M059J (cell line): ENCODE results near the genes CSNK1D and OGFOD3.

- RAMPAGE, long total RNA: no peak
These were observed 1.6 kb downstream of the ARHGDIA start for GRCh38 chr17:81869170-81870318.

DNA sequence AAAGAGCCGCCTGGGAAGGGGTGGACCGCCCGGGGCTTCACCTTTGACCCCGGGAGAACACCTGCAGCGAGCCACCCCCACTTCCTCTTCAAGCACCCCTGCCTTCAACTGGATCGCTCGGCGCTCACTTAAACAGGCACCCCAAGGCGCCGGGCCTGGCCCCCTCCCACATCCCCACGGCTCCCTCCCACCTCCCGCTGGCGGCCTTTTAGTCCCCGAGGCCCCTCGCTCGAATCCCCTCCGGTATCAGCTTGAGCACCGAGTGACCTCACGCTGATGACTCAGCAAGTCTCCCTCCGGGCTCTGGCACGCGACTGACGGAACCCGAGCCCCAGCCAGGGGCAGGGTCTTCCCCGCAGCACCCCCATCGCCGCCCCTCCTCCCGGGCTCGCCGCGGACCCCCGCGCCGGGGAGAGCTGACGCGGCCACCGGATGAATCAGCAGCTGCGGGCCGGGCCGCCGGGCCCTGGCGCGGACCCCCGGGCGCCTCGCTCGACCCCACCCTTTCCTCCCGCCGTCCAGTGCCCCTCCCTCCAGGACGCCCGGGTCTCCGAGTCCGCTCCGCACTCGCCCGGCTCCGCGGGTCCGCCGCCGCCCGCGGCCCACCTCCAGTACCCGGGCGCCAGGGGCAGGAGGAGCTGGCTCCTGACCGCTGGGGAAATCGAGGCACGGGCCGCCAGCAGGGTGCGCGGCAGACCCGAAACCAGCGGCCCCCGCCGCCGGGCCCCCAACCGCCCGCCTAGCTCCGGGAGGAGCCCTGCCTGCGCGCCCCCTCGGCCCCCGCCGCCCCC, 650 bp downstream of the MAFG start:
- RAMPAGE, long total RNA: no peak

GRCh38 chr17:81996191-81997006, 19.0 kb downstream of the ASPSCR1 start:
- RAMPAGE, long total RNA: no peak

DNA sequence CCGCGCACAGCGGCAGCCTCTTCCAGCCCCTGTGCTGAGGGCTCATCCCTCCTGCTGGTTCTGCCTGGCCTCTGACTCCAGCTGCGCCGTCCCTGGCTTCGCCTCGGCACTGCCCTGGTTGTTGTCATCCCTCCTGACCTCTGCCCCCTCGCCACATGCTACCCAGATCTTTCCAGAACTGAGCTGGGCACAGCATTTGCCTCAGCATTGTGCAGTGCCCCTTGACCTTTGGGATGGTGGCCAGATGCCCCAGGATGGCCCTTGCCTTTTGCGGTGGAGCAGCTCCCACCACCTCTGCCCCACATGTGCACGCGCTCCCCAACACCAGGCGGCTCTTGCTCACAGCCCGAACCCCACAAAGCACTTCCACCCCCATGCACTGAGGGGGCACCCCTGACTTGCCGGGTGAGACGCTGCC, 3.0 kb downstream of the LRRC45 start:
- RAMPAGE, long total RNA: no peak

DNA sequence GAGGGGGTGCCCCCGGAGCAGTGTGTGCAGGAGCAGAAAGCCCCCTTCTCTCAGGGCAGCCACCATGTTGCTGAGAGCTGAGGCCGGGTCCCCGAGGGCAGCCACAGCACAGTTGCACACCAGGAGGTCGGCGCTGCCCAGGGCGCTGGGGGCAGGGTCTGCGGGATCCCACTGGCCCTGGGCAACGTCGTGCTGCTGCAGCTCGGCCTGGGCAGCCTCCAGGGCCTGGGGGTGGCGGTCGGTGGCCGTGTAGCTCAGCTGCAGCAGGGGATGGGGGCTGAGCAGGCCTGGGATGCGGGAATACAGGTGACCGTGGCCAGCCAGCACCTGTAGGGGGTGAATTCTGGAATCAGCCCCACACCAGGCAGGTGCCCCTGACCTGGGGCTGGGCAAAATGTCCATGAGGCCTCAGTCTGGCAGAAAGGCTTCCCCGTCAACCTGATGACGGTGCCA, 12.5 kb downstream of the FASN start:
- RAMPAGE, long total RNA: no peak

DNA sequence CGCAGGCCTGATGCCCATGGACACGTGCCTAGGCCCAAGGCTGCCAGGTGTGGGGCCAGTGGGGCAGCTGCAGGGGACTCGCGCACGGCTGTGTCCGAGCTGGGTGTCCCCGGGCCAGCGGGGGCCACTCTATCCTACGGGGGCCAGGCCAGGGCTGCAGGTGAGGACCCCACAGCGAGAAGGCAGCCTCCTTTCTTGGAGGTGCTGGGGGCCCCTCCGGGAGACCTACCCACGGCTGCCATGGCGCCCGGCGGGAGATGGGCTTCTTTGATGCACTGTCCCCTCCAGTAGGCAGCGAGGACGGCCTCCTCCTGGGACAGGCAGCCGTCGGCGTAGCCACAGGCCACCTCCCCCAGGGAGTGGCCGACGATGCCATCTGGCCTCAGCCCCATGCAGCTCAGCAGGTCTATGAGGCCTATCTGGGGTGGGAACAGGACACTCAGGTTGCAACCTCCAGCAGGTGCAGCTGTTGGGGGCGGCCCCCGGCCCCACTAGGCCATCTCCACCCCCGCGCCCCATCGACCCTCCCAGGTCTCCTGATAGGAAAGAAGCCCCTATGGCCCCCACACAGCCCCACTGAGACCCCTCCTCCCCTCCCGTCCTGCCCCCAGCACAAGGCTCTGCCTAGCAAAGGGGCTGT, 7.8 kb downstream of the FASN start:
- RAMPAGE, long total RNA: no peak

GRCh38 chr17:82090786-82091948, 6.9 kb downstream of the FASN start:
- RAMPAGE, long total RNA: no peak

DNA sequence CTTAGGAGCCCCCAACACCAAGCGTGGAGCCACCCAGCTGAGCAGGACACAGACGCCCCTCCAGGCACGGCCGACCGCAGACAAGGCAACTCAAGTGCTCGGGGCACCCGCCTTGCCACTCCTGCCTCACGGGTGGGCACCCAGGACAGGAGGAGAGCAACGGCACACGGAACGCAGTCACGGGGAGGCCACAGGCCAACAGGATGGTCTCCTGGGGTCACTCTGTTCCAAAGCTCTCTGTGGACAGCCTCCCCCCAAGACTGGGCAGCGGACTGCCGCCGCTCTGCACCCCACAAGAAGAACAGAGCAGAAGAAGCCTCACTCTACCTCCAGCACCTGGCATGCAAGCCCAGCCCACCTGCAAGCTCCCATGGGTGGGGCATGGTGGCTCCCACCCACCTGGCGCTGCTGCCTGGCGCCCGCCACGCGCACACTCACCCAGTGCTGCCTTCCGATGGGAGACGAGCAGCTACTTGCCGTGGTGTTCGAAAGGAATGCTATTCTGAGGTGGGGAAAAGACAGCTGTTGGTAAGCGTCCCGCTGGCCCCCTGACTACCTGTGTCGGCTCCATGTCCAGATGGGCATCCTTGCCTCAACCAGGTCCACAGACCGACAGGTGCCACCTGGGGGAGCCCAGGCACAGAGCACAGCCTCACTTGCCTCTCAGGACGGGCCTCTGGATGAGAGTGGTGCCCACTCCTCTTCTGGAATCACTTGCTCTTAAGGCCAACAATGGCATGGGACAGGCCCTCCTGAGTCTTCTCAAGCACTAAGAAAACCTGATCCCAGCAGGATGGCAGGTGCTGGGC, 16.9 kb downstream of the SLC16A3 start:
- RAMPAGE, long total RNA: no peak

DNA sequence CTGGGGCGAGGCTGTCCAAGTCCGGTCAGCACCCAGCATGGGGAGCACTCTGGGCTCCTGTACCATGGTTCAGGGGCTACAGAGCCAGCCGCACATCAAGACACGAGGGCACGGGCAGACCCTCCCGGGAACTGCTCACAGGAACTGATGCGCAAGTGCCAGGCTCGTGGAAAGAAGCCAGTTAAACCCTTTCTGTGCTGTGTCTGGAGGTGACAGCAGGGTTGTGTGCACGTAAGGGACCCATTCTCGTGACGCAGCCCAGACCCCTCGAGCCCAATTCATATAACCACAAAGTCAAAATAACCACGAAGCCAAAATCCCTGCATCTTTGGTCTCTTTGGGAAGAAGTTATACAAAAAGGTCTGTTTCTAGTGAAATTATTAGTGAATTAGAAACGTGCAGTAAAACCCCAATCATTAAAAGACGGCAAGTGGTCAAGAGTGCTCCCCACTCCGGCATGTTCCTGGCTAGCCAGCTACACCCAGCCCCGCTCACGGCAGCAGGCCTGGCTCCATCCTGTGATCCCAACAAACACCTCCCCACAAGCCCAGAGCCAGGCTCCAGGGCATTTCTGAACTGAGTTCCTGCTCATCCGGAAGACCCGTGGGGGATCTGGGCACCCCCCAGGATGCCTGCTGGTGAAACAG, 18.8 kb downstream of the SLC16A3 start:
- RAMPAGE, long total RNA: no peak

DNA sequence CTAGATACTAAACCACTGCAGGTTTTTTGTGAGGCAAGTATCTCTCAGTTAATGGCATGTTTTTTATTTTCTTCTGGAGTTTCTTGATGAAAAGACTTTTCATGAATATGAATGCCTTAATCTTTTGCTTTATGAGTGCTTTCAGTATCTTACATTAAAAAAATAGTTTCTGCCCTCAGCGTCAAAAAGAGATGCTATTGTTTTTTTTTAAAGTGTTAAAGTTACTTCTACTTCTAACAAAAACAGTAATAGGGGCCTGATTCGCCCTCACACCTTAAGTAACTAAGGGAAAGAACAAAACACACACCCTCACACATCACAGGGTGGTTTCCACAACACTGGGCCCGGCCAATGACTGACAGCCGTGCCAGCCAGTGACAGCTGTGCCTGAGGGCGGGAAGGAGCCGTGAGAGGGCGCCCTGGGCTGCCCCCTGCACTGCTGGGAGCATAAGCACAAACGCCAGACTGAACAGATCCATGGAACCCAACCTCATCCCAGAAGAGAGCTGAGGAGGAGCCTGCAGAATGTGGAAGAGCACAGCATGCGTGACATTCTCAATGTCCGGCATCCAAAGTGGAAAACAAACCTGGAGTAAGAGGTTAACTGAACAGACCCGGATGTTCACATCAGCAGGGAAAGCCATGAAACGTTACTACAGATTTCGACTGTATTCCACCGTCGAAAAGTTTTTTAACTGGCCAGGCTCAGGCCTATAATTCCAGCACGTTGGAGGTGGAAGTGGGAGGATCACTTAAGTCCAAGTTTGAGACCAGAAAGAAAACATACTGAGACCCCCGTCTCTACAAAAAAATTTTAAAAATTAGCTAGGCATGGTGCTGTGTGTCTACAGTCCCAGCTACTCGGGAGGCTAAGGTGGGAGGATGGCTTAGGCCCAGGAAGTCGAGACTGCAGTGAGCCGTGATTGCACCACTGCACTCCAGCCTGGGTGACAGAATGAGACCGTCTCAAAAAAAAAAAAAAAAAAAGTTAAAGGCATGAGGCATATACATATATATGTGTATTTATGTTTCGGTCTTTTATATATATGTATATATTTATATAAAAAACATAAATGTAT, 15.9 kb downstream of the CSNK1D start:
- RAMPAGE, long total RNA: no peak

- RAMPAGE, long total RNA: no peak
These were observed 14.6 kb downstream of the CSNK1D start for GRCh38 chr17:82258456-82259701.

DNA sequence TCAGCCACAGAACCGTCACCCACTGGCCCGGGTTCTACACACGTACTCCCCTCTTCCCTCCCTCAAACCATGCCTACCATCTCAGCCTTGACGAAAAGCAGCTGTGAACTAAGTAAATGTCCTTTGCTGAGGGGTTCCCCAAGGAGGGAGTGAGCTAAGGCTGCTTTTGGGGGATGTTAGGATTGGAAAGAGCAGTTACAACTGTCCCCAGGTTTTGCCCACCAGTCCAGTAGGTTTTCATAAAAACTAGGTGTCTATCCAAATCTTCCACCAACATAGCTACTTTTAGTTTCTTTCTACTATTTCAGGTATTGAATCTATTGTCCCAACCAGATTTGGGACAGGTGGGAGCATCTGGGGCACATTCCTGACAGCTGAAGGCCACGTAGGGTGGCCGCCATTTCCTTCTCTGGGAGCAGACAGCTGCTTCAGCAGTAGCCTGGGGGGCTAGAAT, 11.6 kb downstream of the CSNK1D start:
- RAMPAGE, long total RNA: no peak

DNA sequence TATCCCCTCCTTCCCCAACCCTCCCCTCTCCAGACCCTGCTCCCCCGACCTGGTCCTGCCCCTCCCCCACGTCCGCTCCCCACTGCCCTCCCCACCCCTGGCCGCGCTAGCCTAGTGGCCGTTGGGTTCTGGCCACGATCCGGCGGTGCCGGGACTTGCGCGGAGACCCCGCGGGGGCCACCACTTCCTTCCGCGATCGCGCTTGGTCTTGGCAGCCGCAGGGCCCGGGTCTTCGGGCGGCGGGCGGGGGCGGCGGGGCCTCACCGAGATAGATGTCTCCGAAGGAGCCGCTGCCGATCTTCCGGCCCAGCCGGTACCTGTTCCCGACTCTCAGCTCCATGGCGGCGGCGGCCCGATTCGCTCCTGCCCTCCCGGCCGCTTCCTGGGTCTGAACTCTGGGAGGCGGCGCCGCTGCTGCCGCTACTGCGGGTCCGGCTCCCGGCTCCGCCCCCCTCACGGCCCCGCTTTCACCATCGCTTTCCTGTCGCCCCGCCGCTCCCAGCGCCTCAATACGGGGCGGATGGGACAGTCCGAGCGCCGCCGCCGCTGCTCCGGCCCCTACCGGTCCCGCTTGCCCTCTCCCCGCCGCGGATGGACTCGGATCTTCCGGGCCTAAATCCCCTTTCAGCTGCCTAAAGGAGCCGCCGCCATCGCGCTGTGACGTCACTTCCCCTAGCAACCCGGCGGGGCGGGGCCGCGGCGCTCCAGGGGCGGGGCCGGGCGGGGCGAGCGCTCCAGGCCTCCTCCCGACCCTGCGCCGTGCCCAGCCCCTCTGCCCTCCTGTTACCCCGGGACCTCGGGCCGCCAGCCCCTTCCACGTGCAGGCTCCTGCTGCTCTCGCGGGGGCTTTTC, at the start of gene CSNK1D:
TSS of gene CSNK1D (minus strand) at position 659 of the 852 bp plus-strand sequence.
- RAMPAGE, long total RNA: no peak

- RAMPAGE, long total RNA: no peak
These were observed 8.5 kb upstream of the CSNK1D start for GRCh38 chr17:82281932-82282468.

- RAMPAGE, long total RNA: no peak
These were observed 1.5 kb downstream of the CD7 start for GRCh38 chr17:82315742-82316395.

DNA sequence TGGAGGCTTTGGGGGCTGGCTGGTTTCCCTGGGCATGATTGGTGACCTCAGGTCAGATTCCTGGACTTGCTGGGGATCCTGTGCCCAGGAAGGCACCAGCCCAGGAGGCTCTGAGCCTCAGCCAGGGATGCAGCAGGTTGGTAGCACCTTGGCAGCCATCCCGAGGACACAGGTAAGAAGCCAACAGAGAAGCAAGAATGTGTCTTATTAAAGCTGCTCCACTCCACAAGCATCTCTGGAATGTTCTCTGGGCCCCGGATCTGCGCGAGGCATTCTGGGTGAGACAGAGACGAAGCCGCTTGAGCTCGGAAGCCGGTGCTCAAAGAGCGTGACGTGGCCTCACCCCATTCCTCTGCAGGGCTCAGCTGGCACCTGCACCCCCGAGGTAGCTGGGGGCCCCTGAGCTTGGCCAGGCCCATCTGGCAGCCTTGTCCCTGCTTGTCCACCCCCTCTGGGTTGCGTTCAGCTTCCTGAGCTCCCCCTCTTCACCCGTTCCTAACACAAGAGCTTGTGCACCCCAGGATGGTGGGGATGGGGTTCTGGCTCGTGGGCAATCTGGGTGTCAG, 3.0 kb upstream of the TEX19 start:
- RAMPAGE, long total RNA: no peak

DNA sequence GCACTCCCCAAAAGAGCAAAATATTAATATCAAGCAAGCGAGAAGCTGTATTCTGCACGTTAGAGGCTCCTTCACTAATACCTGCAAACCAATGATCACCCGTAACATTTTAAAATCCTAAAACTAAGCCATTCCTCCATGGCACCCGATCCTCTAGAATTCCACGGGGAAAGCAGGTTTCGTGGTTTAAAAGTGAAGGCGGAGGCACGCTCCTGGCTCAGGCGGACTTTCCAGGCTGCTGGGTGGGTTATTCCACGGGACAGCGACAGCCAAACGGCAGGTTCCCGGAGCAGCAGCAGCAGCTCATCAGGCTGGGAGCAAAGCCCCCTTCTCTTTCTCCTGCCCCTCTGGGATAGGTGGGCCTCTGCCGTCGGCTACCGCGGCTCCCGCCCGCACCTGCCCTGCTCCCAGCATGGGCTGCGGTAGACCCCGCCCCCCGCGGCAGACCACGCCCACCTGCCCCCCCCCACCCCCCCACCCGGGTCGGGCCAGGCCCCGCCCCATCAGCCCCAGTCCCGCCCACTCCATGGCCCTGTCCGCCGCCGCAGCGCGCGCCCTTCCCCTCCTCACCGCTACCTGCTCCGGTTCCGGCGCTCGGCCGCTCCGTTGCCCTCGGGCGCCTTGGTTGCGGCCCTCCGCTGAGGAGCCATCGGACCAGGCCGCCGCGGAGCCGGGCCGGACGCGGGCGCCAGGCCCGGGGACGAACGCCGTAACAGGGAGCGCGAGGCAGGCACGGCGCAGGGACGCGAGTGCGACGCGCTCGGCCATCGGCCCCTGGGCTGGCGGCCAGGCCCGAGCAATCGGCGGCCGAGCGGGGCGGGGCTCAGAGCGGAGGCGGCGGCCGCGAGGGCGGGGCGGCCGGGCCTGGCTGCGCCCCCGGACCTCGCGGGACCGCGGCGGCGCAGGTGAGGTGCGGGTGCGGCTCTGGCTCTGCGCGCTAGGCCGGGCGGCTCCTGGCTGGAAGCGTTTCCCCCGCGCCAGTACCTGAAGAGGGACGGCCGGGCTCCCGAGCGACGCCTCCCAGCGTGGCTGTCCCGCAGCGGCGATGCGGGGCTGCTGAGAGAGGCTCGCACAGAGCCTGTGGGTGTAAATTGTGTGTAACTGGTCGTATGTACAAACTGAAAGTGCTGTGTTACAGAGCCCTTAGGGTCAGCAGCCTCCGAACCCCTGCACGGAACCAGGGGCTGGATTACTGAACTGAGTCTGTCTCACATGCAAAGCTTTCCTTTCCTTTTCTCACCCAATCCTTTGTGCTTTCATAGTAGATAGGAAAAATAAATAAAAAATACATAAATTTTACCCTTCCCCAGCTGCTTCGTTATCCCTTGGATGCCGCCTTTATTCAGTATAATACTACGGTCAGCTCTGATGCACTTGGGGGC, at the start of gene OGFOD3:
TSS of gene OGFOD3 (minus strand) at position 751 of the 1,382 bp plus-strand sequence.
- RAMPAGE, long total RNA: no peak

DNA sequence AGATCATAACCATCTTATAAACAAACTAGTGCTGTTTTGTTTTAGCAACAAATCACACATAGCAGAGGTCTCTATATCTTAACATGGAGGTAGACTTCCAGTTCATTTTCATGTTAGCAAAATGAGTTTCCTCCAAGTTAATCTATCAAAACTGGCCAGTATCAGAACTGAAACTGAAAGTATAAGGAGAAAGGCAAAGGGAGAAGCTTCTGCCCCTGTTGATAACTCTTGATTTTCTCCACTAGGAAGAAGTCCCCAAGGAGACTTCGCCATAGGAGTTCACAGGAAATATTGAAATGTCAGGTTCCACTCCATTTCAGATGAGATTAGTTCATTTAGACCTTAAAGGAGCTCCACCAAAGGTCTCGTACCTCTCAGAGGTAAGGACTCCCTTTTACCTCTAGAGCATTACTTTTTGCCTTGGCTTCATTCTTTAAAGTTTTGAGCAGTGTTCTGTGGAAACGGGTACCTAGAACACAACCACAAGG, 1.2 kb upstream of the OGFOD3 start:
- RAMPAGE, long total RNA: no peak

DNA sequence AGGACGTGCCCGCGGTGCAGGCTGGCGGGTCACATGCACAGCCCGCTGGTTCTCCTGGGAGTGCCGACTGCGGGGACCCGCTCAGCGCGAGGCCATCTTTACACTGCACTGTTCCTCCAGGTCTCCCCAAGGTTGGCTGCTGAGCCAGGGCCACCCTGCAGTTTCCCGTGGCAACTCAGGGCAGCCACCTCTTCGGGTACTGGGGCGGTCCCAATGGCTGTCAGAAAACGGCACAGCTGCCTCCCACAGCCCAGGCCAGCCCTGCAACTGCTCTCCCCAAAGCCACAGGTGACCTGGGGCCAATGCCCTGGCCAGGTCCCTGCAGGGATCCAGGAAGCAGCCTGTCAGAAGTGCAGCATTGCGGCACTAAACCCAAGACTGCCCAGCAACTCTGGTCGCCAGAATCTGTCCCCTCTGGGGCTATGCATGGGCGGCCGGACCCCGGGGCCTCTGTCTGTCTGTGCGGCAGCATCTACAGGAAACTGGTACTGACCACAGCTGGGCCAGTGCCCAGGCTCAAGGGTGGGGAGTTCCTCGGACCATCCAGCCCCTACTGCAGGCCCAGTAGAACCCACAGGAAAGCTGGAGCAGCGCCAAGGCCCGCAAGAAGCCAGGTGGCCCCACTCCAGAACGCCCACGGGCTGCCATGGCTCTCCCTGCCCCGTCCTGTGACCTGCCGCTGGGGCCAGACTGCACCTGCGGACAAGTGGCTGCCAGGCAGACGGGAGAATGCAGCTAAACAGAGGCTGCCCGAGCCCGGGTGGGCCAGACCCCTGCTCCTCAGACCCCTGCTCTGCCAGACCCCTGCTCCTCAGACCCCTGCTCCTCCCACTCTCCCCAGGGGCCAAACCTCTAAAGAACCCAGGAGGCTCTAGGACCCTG, 5.5 kb downstream of the CYBC1 start:
- RAMPAGE, long total RNA: no peak

DNA sequence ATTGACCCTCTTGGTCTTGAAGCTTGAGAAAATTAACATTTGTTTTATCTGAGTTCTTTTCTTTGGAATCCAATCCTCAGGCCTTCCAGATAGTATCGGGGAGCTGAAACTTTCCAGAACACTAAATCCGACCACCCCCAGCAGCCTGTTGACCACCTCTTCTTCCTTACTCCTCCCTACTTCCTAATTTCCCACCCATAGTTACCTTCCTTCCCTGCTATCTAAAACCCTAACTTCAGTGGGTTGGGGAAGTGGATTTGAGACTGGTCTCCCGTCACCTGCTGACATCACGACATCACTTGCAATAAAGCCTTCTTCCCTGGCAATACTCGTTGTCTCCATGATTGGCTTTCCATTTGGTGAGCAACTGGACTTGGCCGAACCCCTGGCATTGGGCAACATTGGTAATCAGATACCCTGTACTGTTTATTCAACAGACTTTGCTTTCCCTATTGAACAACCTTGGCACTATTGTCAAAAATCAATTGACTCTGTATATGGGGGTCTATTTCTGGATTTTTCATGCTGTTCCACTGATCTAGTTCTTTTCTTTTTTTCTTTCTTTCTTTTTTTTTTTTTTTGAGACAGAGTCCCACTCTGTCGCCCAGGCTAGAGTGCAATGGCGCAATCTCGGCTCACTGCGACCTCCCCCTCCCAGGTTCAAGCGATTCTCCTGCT, 11.8 kb upstream of the FOXK2 start:
- RAMPAGE, long total RNA: no peak